Mucosa of descending colon (tissue), 1 donor: ENCODE measurements around the gene CLNS1A.

- PRO-cap, result no peak
Measured at GRCh38 chr11:75491995-75492594, 33.6 kb downstream of the GDPD5 start.

GRCh38 chr11:75572273-75573010 lies 10.4 kb downstream of the SERPINH1 start:
- PRO-cap, result no peak

DNA sequence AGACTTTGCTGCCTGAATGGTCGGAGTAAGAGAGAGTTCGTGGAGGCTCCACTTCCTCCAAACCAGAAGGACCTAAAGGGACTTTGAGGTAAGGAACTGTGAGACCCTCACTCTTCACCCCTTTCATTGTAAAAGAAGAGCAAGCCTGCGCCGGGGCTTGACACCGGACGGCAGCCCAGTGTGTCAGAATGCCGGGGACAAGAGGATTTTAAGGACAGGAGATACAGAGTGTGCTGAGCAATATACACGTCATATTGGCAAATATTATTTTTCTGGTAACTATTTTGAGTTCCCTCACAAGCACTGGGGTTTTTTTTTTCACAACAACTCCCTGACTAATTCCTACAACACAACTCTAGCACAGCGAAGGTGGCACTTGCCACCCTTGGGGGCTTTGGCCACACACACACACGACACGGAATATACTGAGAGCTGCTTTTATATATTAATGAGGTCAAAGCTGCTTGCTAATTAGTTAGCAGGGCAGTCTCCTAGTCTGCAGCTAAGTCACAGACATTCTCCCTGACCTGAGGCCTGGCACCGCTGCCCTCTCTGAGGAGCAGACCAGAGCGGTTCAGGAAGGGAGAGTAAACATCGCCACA lies 42.3 kb downstream of the SERPINH1 start:
- PRO-cap, result no peak

- PRO-cap, result no peak
Measured at GRCh38 chr11:75634992-75635400, 33.8 kb downstream of the MAP6 start.

DNA sequence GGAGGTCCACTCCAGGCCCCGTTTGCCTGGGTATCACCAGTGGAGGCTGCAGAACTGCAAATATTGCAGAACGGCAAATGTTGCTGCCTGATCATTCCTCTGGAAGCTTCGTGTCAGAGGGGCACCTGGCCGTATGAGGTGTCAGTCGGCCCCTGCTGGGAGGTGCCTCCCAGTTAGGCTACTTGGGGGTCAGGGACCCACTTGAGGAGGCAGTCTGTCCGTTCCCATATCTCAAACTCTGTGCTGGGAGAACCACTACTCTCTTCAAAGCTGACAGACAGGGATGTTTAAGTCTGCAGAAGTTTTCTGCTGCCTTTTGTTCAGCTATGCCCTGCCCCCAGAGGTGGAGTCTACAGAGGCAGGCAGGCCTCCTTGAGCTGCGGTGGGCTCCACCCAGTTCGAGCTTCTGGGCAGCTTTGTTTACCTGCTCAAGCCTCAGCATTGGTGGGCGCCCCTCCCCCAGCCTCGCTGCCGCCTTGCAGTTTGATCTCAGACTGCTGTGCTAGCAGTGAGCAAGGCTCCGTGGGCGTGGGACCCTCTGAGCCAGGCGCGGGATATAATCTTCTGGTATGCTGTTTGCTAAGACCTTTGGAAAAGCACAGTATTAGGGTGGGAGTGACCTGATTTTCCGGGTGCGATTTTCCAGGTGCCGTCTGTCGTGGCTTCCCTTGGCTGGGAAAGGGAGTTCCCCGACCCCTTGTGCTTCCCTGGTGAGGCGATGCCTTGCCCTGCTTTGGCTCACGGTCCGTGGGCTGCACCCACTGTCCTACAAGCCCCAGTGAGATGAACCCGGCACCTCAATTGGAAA lies 164.3 kb downstream of the UVRAG start:
- PRO-cap, result no peak

GRCh38 chr11:76385801-76386274 lies 4.7 kb downstream of the GVQW3 start:
- PRO-cap, result no peak

- PRO-cap, result bidirectional peak, plus-strand start at chr11:76445886, minus-strand start at chr11:76445775
Measured at GRCh38 chr11:76445321-76446154, 720 bp downstream of the EMSY start.

DNA sequence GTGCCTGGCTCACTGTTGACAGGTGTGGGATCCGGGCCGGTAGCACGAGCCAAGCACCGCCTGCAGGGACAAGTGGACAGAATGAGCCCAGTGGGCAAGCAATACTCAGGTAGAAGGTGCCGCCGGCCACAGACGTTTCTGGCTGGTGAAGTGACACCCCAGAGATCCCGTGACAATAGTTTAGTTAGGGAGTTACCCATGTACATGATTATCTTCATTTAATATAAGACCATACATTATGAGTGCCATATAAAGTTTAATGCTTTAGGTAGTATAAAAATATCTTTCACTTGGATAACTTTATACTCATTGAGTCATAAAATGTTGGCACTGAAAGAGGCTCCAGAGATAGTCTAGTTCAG lies 49.3 kb downstream of the EMSY start:
- PRO-cap, result unidirectional peak, minus-strand start at position 83 of the sequence

DNA sequence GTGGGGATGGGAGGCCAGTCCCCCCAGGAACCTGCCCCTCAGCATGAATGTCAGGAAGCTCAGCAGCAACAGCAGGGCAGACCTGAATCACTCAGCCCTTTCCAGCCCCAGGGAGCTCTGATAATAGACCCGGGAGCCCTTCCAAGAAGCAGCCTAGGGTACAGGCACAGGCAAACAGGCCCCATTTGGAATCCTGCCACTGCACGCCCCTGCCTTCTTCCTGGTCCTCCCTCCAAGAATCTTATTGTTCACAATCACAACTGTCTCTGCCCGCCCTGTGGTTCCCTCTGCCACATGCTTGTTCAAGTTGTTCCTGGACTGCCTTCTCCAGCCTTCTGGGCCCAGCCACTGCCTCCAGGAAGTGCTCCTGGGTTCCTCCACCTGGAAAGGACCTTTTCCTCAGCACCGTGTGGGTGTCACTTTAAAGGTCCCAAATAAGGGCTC lies 54.6 kb downstream of the LRRC32 start:
- PRO-cap, result no peak

- PRO-cap, result no peak
Measured at GRCh38 chr11:76667845-76668352, 2.6 kb downstream of the LRRC32 start.

GRCh38 chr11:76805202-76805638 lies 22.1 kb downstream of the TSKU start:
- PRO-cap, result no peak

GRCh38 chr11:76820017-76820482 lies 36.9 kb downstream of the TSKU start:
- PRO-cap, result no peak

DNA sequence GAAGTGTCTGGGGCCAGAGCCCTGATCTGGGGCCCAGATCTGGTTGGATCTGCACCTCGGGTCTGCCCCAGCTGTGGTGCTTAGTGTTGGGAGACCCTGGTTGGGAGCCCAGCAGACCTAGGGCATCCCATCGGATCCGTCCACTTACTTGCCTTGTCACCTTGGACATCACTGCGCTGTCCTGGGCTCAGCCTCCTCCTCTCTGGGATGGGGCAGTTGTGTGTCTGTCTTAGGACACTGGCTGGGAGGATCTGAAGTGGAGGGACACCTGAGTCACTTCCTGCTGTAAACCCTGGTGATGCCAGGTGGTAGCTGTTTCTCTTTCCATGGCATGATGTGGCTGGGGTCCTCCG lies 12.3 kb upstream of the OMP start:
- PRO-cap, result unidirectional peak, minus-strand start at position 204 of the sequence; unidirectional peak, minus-strand start at position 253 of the sequence

DNA sequence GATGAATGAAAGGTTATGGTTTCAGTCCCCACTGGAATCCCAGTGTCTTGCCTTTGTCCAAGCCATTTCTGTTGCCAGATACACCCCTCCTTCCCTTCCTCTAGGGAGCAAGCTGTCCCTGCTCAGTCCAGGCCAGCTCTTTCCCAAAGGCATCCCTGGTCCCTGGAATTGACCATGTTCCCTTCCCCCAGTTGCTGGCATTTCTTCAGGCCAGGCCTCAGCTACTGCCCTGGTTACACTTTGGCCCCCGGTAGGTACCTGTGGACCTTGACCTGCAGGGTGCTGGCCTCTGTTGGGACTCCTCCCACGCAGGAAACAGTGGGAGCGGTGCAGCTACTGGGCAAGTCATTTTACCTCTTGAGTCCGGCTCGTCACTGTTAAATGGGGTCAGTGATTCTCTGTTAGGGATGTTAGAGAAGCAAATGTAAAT lies 16.7 kb downstream of the MYO7A start:
- PRO-cap, result unidirectional peak, plus-strand start at position 348 of the sequence

DNA sequence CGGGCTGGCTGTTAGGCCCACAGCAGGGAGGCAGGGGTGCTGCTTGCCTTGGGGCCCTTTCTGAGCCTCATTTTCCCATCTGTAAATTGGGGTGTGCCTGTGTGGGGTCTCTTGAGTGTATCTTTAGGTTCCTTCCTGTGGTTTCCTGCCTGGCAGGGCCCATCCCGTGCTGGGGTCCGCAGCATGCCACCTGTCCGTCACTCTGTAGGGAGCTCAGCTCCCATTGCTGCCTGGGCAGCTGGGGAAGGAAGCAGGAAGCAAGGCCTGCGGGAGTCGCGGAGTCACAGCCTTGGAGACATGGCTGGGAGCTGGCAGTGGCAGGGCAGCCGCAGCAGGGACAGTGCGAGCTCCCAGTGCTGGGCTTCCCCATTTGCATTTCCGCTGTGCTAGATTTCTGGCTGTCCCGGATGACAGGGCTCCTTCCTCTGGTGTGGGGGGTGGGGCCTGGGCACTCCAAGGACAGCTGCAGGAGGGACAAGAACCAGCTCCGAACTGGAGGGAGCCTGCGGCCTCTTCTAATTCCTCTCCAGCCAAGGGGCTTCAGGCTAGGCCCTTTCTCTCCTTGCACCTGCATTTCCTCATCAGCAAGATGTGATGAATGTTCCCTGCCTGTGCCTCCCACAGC lies 47.8 kb downstream of the MYO7A start:
- PRO-cap, result no peak

DNA sequence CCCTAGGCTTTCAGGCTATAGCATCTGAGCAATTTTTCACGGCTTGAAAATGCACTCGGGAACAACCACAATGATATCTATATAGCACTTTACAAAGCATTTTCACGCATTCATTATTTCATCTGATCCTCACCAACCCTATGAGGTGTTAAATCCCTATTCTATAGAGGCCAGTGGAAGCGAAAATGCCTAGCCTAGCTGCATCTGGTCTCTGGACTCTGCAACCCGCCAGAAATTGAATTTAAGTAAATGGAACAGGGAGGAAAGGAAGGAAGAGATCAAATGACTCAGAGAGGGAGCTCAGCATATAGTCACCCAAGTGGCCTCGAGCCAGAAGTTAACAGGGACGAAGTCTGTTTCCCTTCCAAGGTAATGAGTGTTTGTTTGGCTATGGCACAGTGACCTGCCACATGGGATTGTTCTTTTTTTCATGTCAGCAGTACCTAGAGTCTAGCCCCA lies 66.4 kb downstream of the PAK1 start:
- PRO-cap, result bidirectional peak, plus-strand start at position 335 of the sequence, minus-strand start at position 213 of the sequence

DNA sequence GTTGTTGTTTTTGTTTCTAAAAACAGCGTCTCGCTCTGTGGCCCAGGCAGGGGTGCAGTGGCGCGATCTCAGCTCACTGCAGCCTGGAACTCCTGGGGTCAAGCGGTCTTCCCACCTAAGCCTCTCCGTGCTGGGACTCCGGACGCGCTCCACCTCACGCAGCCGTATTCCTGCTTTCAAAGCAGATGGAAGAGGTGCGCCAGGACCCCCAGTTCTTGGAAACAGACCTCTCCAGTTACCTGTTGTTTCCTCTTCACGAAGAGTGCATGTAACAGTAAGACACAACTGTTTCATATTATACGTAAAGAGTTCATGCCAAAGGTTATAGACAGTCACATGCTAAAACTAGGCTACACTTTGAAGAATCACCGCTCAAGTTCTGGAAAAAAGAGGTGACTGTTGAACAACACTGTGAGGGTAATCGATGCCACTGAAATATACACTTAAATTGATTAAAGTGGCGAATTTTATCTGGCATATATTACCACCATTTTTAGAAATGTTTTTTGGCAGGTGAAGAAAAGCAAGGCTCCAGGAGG lies 912 bp upstream of the AQP11 start:
- PRO-cap, result no peak

DNA sequence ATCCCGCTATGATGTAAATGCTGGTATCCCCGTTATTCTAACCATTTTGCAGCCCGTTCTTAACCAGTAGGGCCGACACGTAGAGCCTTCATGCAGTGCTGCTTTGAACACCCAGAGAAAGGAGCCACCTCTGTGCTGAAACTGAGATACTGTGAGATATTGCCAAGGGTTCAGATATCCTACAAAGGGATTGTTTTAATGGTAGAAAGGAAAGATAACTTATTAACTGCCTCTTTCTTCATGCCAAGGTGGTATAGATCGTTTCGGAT lies 883 bp downstream of the AQP11 start:
- PRO-cap, result bidirectional peak, plus-strand start at position 91 of the sequence, minus-strand start outside the sequence

GRCh38 chr11:77637335-77638232 lies at the start of gene CLNS1A:
Gene CLNS1A, minus strand, starts transcription at chr11:77637794.
- PRO-cap, result bidirectional peak, plus-strand start at chr11:77637891, minus-strand start at chr11:77637794

GRCh38 chr11:77734799-77735461 lies 85.6 kb downstream of the RSF1 start:
- PRO-cap, result no peak